K562 (cell line): ENCODE results near the genes NAV2, SLC6A5 and KCNA4.

GRCh38 chr11:19577303-19578566, 134.9 kb upstream of the NAV2 start:
- RAMPAGE, long total RNA = no peak
- RRBS = no CpG with 5 or more reads among the region's 19 CpGs
PRO-cap:
- standard = no peak
- CoPRO, capped RNA only, 2 experiments = no peak in any of the 2 experiments
- CoPRO, capped and uncapped RNA, 2 experiments = no peak in any of the 2 experiments
- CoPRO, uncapped RNA only, 2 experiments = no peak in any of the 2 experiments
CAGE:
- cytosol, long polyA plus RNA = no peak
- long polyA plus RNA = no peak
- nucleolus, long total RNA = no peak
- nucleus, long polyA plus RNA = no peak

DNA sequence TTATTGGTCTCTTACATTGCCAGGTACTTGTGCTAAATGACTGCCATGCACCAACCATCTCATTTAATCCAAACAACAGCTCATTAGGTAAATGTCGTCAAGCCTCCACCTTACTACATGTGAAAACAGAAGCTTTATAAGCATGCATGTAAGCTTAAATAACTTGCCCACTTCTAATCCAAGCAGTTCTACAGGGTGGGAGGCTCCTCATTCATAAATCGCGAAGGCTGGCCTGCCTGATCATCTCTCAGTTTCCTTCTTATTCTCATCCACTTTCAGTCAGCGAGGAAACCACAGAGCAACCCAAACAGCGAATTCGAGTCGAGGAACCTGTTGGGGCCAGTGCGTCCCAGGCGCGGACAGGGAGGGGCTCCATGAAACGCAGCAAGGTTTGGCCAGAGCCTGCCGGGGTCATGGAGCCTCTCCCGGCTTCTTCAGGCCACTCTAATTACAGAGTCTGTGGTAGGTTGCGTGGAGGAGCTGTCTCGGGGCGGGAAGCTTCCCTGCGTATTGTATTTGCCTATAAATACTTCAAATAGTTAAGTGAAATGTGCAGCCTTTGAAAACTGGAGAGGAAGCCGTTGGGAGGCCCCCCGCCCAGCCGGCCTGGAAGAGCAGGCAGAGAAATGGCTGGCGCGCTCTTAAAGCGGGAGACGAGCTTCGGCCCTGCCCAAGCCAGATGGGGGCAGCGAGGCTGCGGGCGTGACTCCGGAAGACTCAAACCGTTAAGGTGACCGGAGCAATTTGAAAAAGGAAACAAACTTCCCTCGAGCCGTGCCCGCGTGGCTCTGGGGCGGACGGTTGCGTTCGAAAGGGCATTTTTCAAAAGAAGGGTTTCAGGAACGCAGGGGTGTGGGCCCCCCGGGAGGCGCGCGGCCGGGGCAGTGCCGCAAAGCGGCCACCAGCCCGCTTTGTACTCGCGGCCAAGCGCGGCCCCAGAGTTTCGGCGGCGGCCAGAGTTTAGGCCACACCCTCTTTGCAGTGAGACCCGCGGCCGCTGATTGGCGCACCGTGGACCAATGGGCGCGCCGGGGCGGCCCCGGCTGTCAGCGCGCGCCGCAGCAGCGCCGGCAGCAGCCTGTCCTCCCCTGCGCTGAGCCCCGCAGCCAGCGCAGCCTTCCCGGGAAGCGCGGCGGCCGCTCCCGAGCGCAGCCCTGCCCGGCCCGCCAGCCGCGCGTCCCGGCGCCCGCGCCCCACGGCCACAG, at the start of gene NAV2:
Gene NAV2 (plus strand): TSS at position 1,081 of the 1,205 bp plus-strand sequence.
- RAMPAGE, long total RNA = no peak
- RRBS = 3% methylated on average over 17 of the region's 91 CpGs
PRO-cap:
- standard = bidirectional peak, plus-strand start at position 673 of the sequence, minus-strand start at position 681 of the sequence; bidirectional peak, plus-strand start at position 1,081 of the sequence, minus-strand start at position 978 of the sequence
- CoPRO, capped RNA only, 2 experiments = peak in 2 of 2 experiments; most common plus-strand start position 1,046 of the sequence (in 1); most common minus-strand start position 886 of the sequence (in 2)
- CoPRO, capped and uncapped RNA, 2 experiments = peak in 2 of 2 experiments; most common plus-strand start position 939 of the sequence (in 1); most common minus-strand start position 918 of the sequence (in 1)
- CoPRO, uncapped RNA only, 2 experiments = no peak in any of the 2 experiments
CAGE:
- cytosol, long polyA plus RNA = no peak
- long polyA plus RNA = no peak
- nucleolus, long total RNA = no peak
- nucleus, long polyA plus RNA = no peak

DNA sequence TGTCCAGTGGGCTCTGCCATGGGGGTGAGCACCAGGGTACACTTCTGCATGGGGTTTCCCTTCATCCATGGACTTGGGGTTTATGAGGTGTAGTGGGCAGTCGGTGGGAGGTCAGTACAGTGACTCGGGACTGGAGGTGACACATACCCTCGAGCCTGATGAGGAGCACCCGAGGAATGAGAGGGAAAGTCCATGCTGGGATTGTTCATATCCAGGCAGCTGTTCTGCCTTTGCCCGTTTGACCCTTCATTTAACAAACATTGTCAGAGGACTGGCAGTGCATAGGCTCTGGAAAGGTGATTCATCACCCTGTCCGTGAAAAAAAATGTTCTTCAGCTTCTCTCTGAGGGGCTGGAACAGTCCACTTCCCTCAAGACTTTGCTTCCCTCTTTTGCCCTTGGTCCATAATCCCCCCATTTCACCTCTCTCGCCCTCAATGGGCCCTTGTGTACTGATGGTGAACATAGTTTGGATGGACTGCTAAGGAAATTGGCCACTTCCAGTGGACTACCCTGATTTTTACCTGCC, 2.8 kb downstream of the NAV2 start:
- RAMPAGE, long total RNA = no peak
- RRBS = no CpG with 5 or more reads among the region's 7 CpGs
PRO-cap:
- standard = no peak
- CoPRO, capped RNA only, 2 experiments = no peak in any of the 2 experiments
- CoPRO, capped and uncapped RNA, 2 experiments = no peak in any of the 2 experiments
- CoPRO, uncapped RNA only, 2 experiments = no peak in any of the 2 experiments
CAGE:
- cytosol, long polyA plus RNA = no peak
- long polyA plus RNA = no peak
- nucleolus, long total RNA = no peak
- nucleus, long polyA plus RNA = no peak

DNA sequence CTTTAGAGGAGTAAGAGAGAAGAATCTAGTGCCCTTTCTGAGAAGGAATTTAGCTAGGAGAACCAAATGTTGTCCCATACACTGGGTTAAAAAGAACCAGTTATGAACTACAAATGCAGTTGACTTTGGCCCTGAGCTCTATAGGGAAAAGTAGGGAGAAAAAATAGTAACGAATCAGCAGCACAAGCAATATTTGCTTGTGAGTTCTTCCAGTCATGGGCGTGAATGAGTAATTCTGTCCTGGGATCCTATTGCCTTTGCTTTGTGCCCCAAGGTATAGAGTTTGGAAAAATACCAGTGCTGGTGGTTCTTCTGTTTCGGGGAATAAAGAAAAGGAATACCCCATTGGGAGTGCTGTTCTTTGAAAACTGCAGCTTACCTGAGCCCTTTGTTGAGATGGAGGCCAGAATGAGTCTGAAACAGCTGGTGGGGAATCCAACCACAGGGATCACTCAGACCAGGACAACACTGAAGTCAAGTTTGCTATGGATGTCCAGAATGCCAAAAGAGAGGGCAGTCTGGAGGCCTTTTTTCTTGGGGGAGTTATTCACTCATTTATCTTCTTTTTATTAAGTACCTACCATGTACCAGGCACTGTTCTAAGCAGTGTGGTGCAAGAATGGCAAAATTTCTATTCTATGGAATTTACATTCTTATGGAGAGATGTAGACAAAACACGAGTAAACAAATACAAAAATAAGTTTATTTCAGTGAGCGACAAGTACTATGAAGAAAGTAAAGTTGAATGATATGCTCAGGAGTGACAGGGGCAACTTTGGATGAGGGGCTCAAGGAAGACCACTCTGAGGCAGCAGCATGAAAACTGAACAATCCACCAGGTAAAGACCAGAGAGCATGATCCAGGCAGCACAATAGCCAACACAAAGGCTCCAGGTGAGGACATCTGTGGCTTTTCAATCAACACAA, 48.3 kb downstream of the NAV2 start:
- RAMPAGE, long total RNA = no peak
- RRBS = no CpG with 5 or more reads among the region's 5 CpGs
PRO-cap:
- standard = no peak
- CoPRO, capped RNA only, 2 experiments = no peak in any of the 2 experiments
- CoPRO, capped and uncapped RNA, 2 experiments = no peak in any of the 2 experiments
- CoPRO, uncapped RNA only, 2 experiments = no peak in any of the 2 experiments
CAGE:
- cytosol, long polyA plus RNA = no peak
- long polyA plus RNA = no peak
- nucleolus, long total RNA = no peak
- nucleus, long polyA plus RNA = no peak

DNA sequence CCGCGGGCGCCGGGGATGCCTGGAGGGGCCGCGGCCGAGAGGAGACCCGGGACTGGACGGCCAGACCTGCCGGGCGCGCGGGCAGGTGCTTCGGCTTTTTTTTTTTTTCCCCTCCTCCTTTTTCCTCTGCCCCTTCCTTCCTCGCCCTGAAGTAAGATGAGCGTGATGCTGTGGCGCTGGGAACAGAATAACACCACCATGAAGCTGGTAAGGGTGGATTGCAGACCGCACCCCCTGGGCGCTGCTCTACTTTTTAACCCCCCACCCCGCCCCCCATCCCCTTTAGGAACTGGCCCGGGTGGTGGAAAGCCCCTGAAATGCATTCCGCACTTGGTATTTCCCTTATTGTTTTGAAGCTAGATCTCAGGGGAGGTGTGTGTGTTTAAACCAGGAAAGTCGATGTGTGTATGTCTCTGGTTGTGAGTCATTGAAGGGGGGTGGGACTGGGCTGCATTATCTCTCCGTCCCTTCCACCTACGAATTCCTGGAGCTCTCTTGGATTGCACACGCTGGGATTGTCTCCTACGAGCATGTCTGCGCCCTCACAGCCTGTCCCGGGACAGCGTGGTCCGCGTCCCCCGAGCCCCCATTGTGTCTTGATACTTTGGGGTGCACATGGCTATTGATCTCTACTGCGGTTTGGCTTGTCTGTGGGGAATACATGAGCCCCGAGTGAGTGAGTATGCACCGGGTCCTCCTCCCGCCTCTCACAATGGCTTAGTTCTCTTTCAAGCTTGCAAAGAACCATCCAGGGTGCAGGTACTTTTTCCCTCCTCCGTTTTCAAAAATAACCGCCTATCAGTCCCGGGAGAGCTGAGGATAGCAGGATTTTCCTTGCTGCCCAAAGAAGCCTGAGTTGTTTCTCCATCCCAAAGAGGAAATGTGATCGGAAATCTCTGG, 64.9 kb downstream of the NAV2 start:
- RAMPAGE, long total RNA = no peak
- RRBS = 19% methylated on average over 5 of the region's 41 CpGs
PRO-cap:
- standard = no peak
- CoPRO, capped RNA only, 2 experiments = no peak in any of the 2 experiments
- CoPRO, capped and uncapped RNA, 2 experiments = no peak in any of the 2 experiments
- CoPRO, uncapped RNA only, 2 experiments = no peak in any of the 2 experiments
CAGE:
- cytosol, long polyA plus RNA = no peak
- long polyA plus RNA = no peak
- nucleolus, long total RNA = no peak
- nucleus, long polyA plus RNA = no peak

- RAMPAGE, long total RNA = no peak
- RRBS = no CpG with 5 or more reads among the region's 7 CpGs
PRO-cap:
- standard = no peak
- CoPRO, capped RNA only, 2 experiments = no peak in any of the 2 experiments
- CoPRO, capped and uncapped RNA, 2 experiments = no peak in any of the 2 experiments
- CoPRO, uncapped RNA only, 2 experiments = no peak in any of the 2 experiments
CAGE:
- cytosol, long polyA plus RNA = no peak
- long polyA plus RNA = no peak
- nucleolus, long total RNA = no peak
- nucleus, long polyA plus RNA = no peak
Measured at GRCh38 chr11:19919172-19919659, 206.6 kb downstream of the NAV2 start.

- RAMPAGE, long total RNA = no peak
- RRBS = no CpG with 5 or more reads among the region's 5 CpGs
PRO-cap:
- standard = no peak
- CoPRO, capped RNA only, 2 experiments = no peak in any of the 2 experiments
- CoPRO, capped and uncapped RNA, 2 experiments = no peak in any of the 2 experiments
- CoPRO, uncapped RNA only, 2 experiments = no peak in any of the 2 experiments
CAGE:
- cytosol, long polyA plus RNA = no peak
- long polyA plus RNA = no peak
- nucleolus, long total RNA = no peak
- nucleus, long polyA plus RNA = no peak
Measured at GRCh38 chr11:19976451-19977018, 183.7 kb downstream of the DBX1 start.

DNA sequence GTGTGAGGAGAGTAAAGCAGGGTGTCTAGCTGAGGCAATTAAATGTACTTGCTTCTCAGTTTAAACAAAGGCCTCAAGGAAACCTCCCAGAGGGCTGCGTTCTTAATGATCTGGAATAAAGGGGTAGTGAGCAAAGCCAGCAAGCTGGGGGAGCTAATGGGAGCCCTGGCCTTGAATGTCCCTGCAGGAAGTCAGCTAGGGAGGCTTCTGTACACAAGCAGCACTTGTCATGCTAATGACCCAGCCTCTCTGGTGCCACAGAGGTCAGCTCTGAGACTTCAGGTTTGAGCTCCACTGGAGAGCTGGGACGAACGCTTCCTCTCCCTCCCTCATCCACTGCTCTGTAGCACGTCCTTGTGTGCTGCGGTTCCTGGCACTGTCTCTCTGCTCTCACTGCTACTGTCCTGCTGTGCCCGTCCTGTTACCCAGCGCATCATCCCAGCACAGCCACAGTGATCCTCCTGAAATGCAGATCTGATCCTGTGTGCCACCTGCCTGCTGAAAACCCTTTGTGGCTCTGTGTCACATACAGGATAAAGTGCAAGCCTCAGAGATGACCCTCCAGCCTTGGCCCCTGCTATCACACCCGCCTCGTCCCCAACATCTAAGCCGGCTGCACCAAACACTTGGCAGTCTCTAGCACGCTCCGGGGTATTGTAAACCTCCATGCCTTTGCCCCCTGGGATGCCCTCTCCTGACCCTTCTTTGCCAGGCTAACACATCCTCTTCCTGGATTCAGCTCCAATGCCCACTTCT, 159.6 kb downstream of the DBX1 start:
- RAMPAGE, long total RNA = no peak
- RRBS = no CpG with 5 or more reads among the region's 12 CpGs
PRO-cap:
- standard = no peak
- CoPRO, capped RNA only, 2 experiments = no peak in any of the 2 experiments
- CoPRO, capped and uncapped RNA, 2 experiments = no peak in any of the 2 experiments
- CoPRO, uncapped RNA only, 2 experiments = no peak in any of the 2 experiments
CAGE:
- cytosol, long polyA plus RNA = no peak
- long polyA plus RNA = no peak
- nucleolus, long total RNA = no peak
- nucleus, long polyA plus RNA = no peak

- RAMPAGE, long total RNA = no peak
- RRBS = no CpG with 5 or more reads among the region's 4 CpGs
PRO-cap:
- standard = no peak
- CoPRO, capped RNA only, 2 experiments = no peak in any of the 2 experiments
- CoPRO, capped and uncapped RNA, 2 experiments = no peak in any of the 2 experiments
- CoPRO, uncapped RNA only, 2 experiments = no peak in any of the 2 experiments
CAGE:
- cytosol, long polyA plus RNA = no peak
- long polyA plus RNA = no peak
- nucleolus, long total RNA = no peak
- nucleus, long polyA plus RNA = no peak
Measured at GRCh38 chr11:20022441-20022667, 137.9 kb downstream of the DBX1 start.

GRCh38 chr11:20599397-20599854, at the start of gene SLC6A5:
TSS of gene SLC6A5 (plus strand) at chr11:20599608.
- RAMPAGE, long total RNA = no peak
- RRBS = no CpG with 5 or more reads among the region's 13 CpGs
PRO-cap:
- standard = no peak
- CoPRO, capped RNA only, 2 experiments = no peak in any of the 2 experiments
- CoPRO, capped and uncapped RNA, 2 experiments = no peak in any of the 2 experiments
- CoPRO, uncapped RNA only, 2 experiments = no peak in any of the 2 experiments
CAGE:
- cytosol, long polyA plus RNA = no peak
- long polyA plus RNA = no peak
- nucleolus, long total RNA = no peak
- nucleus, long polyA plus RNA = no peak

GRCh38 chr11:26087546-26088068, 244.3 kb upstream of the ANO3 start:
- RAMPAGE, long total RNA = no peak
- RRBS = no CpG with 5 or more reads among the region's 2 CpGs
PRO-cap:
- standard = no peak
- CoPRO, capped RNA only, 2 experiments = no peak in any of the 2 experiments
- CoPRO, capped and uncapped RNA, 2 experiments = no peak in any of the 2 experiments
- CoPRO, uncapped RNA only, 2 experiments = no peak in any of the 2 experiments
CAGE:
- cytosol, long polyA plus RNA = no peak
- long polyA plus RNA = no peak
- nucleolus, long total RNA = no peak
- nucleus, long polyA plus RNA = no peak

- RAMPAGE, long total RNA = no peak
- RRBS = no CpG with 5 or more reads among the region's 6 CpGs
PRO-cap:
- standard = no peak
- CoPRO, capped RNA only, 2 experiments = no peak in any of the 2 experiments
- CoPRO, capped and uncapped RNA, 2 experiments = no peak in any of the 2 experiments
- CoPRO, uncapped RNA only, 2 experiments = no peak in any of the 2 experiments
CAGE:
- cytosol, long polyA plus RNA = no peak
- long polyA plus RNA = no peak
- nucleolus, long total RNA = no peak
- nucleus, long polyA plus RNA = no peak
Measured at GRCh38 chr11:26848871-26849457, 127.1 kb upstream of the SLC5A12 start.

DNA sequence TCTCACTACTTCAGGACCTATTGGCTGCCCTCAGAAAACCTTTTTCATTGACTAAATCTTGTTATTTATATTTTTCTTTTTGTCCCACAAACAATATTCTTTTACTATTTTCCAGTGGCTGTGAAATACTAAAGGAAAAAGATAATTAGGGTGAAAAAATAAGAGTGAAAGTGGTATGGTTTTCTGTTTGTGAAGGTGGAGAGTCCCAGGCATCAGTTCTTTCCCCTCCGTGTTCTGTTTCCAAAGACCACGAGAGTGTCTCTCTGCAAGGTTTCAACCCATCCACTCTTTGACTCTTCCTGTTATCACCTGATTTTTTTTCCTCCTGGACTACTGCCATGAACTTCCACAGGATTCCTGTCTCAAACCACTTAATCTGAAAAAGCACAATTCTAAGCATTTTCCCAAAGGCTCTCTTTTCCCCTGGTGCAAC, 33.7 kb upstream of the CCDC34 start:
- RAMPAGE, long total RNA = no peak
- RRBS = no CpG with 5 or more reads among the region's 2 CpGs
PRO-cap:
- standard = no peak
- CoPRO, capped RNA only, 2 experiments = no peak in any of the 2 experiments
- CoPRO, capped and uncapped RNA, 2 experiments = no peak in any of the 2 experiments
- CoPRO, uncapped RNA only, 2 experiments = no peak in any of the 2 experiments
CAGE:
- cytosol, long polyA plus RNA = no peak
- long polyA plus RNA = no peak
- nucleolus, long total RNA = no peak
- nucleus, long polyA plus RNA = no peak

- RAMPAGE, long total RNA = no peak
- RRBS = no CpG with 5 or more reads among the region's 1 CpG
PRO-cap:
- standard = no peak
- CoPRO, capped RNA only, 2 experiments = no peak in any of the 2 experiments
- CoPRO, capped and uncapped RNA, 2 experiments = no peak in any of the 2 experiments
- CoPRO, uncapped RNA only, 2 experiments = no peak in any of the 2 experiments
CAGE:
- cytosol, long polyA plus RNA = no peak
- long polyA plus RNA = no peak
- nucleolus, long total RNA = no peak
- nucleus, long polyA plus RNA = no peak
Measured at GRCh38 chr11:27464502-27464748, 8.2 kb downstream of the LGR4 start.

DNA sequence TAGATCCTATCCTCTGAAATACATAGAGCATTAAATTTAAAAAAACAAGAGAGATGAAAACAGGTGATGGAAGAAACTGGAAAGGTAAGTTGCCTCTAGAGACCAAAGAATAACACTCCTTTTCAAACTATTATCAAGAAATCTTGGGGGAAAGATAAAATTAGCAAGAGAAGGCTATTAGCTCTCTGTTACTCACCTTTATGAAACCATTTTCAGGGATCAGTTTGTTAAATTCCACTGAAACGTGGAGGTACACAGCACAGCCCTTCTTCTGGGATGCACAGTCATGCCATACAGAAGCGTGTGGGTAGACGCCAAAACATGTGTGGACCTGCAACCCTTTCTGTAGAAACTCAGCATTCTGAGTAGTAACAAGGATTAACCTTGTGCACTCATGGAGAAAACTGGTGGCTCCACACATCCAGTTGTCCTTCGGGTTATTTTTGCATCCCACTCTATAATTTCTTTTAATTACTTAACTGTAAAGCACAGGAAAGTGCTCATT, 26.3 kb downstream of the BDNF start:
- RAMPAGE, long total RNA = no peak
- RRBS = no CpG with 5 or more reads among the region's 4 CpGs
PRO-cap:
- standard = no peak
- CoPRO, capped RNA only, 2 experiments = no peak in any of the 2 experiments
- CoPRO, capped and uncapped RNA, 2 experiments = no peak in any of the 2 experiments
- CoPRO, uncapped RNA only, 2 experiments = no peak in any of the 2 experiments
CAGE:
- cytosol, long polyA plus RNA = no peak
- long polyA plus RNA = no peak
- nucleolus, long total RNA = no peak
- nucleus, long polyA plus RNA = no peak

GRCh38 chr11:27717838-27718200, 17.6 kb upstream of the BDNF start:
- RAMPAGE, long total RNA = no peak
- RRBS = no CpG with 5 or more reads among the region's 8 CpGs
PRO-cap:
- standard = no peak
- CoPRO, capped RNA only, 2 experiments = no peak in any of the 2 experiments
- CoPRO, capped and uncapped RNA, 2 experiments = no peak in any of the 2 experiments
- CoPRO, uncapped RNA only, 2 experiments = no peak in any of the 2 experiments
CAGE:
- cytosol, long polyA plus RNA = no peak
- long polyA plus RNA = no peak
- nucleolus, long total RNA = no peak
- nucleus, long polyA plus RNA = no peak

- RAMPAGE, long total RNA = no peak
- RRBS = no CpG with 5 or more reads among the region's 2 CpGs
PRO-cap:
- standard = no peak
- CoPRO, capped RNA only, 2 experiments = no peak in any of the 2 experiments
- CoPRO, capped and uncapped RNA, 2 experiments = no peak in any of the 2 experiments
- CoPRO, uncapped RNA only, 2 experiments = no peak in any of the 2 experiments
CAGE:
- cytosol, long polyA plus RNA = no peak
- long polyA plus RNA = no peak
- nucleolus, long total RNA = no peak
- nucleus, long polyA plus RNA = no peak
Measured at GRCh38 chr11:29204833-29205050, 812.1 kb downstream of the KCNA4 start.

DNA sequence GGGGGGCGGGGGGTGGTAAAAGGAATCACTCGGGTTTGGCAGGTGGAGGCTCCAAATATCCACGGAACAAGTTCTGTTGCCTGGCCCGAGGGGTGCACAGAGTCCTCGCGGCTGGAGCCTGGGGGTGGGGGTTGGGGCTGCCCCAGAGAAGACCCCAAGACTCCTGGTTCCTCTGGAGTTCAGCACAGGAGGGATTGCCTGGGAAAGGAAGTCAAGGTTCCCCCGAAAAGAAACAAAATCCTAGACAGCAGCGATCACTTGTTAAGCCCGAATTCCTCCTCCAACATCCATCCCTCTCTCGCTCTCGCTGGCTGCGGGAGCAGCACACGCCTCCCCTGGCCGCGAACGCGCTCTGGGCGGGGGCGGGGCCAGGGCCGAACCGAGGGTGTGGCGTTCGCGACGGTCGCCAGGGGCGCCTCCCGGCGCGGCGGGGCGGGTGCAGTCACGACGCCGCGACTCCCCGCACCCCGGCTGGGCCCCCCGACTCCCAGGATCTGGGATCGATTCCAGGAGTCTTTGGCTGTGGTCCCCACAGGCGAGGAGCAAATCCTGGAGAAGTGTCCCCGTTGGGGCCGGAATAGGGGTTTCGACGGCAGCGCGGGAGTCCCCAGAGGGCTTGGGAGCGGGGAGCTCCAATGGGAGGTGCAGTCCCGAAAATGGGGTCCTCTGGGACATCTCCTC, at the start of gene KCNA4:
Gene KCNA4 (minus strand): TSS at position 354 of the 681 bp plus-strand sequence.
- RAMPAGE, long total RNA = no peak
- RRBS = 6% methylated on average over 11 of the region's 49 CpGs
PRO-cap:
- standard = no peak
- CoPRO, capped RNA only, 2 experiments = no peak in any of the 2 experiments
- CoPRO, capped and uncapped RNA, 2 experiments = no peak in any of the 2 experiments
- CoPRO, uncapped RNA only, 2 experiments = no peak in any of the 2 experiments
CAGE:
- cytosol, long polyA plus RNA = no peak
- long polyA plus RNA = no peak
- nucleolus, long total RNA = no peak
- nucleus, long polyA plus RNA = no peak